Mammary epithelial cell (primary cell): ENCODE measurements around a stretch of chr13.

GRCh38 chr13:112884189-112884765, 84.7 kb upstream of the MCF2L start:
- CAGE, long polyA plus RNA = no peak
- RRBS = no CpG with 5 or more reads among the region's 8 CpGs

GRCh38 chr13:112892828-112893374, 76.1 kb upstream of the MCF2L start:
- CAGE, long polyA plus RNA = no peak
- RRBS = 86% methylated on average over 7 of the region's 15 CpGs

GRCh38 chr13:112980864-112981787, 12.1 kb downstream of the MCF2L start:
- CAGE, long polyA plus RNA = no peak
- RRBS = 80% methylated on average over 1 of the region's 35 CpGs

GRCh38 chr13:113049572-113050453, 55.8 kb upstream of the F7 start:
- CAGE, long polyA plus RNA = no peak
- RRBS = no CpG with 5 or more reads among the region's 21 CpGs

GRCh38 chr13:113090086-113090448, 15.5 kb upstream of the F7 start:
- CAGE, long polyA plus RNA = no peak
- RRBS = no CpG with 5 or more reads among the region's 16 CpGs

DNA sequence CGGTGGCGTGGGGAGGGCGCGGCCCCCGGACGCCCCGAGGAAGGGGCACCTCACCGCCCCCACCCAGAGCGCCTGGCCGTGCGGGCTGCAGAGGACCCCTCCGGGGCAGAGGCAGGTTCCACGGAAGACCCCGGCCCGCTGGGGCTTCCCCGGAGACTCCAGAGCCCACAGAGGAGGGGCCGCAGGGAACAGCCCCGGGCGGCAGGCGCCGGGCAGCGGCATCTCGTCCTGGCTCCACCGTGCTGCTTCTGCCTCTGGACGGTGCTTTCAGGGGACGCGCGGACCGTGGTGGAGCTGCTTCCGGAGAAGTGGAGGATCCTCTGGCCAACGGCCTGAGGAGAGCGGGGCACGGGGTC, 8.7 kb upstream of the F7 start:
- CAGE, long polyA plus RNA = no peak
- RRBS = 87% methylated on average over 24 of the region's 33 CpGs

- CAGE, long polyA plus RNA = no peak
- RRBS = 8% methylated on average over 5 of the region's 39 CpGs
These were observed 5.1 kb upstream of the PROZ start for GRCh38 chr13:113153241-113153836.

DNA sequence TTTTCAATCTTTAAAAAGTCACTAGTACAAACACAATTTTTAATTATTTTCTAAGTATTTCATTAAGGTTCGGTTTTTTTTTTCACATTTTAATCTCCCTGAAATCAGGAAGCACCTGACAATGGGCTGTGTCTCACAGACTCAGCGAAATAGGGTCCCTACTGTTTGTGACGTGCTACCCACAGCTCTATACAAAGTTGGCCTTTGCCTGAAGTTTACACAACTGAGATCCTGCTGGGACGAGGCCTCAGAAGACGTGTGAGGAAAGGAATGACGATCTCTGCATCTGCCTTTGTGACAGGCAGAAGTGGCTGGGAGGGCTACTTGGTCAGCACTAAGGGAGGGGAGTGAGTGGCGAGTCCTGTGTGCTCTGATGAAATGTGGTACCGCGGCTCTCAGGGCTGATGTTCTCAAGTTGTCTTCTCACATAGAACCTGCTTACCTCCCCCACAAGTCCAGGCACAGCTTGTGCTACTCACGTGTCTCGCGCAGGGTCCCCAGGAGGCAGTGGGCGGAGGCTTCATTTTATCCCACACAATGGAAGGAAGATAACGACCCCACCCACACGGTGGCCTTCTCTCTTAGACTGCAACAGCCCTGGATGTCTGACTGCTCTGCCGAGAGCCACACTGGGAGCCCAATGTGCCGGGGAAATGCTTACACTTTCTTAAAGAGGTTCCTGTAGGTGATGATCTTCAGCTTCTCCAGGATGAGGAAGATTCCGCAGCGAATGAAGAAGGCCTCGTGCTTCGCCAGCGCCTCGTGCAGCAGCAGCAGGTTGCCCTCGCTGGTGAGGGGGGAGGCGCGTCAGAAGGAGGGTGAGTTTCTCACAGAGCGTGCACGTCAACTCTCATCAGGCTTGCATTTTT, 21.0 kb downstream of the PROZ start:
- CAGE, long polyA plus RNA = no peak
- RRBS = no CpG with 5 or more reads among the region's 28 CpGs

GRCh38 chr13:113188499-113189327, 19.8 kb downstream of the PCID2 start:
- CAGE, long polyA plus RNA = no peak
- RRBS = no CpG with 5 or more reads among the region's 12 CpGs

DNA sequence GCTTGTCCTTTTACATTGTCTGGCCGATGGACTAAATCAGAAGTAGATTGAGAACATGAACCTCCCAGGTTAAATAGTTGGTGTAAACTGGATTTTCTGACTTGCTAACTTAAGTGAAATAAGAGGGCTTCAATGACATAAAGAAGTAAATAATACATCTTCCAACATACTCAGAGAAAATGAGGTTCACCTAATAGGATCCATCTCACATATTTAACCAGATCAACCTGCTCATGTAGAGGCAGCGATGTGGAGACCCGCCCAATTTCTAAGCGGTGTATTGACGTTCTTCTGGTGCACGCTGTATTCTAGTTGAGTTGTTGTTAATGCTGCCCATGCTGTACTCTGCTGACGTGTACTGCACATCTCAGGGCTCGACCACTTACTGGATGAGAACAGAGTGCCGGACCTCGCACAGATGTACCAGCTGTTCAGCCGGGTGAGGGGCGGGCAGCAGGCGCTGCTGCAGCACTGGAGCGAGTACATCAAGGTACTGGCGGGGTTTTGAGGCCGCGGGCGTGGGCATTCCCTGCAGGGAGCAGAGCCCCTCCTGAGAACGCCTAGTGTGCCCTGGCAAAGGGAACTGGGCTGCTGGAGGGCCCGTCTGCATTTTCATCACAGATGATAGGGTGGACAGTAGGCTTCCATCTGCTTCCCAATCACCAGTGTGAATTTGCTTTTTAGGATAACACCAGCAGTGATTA, 29.8 kb downstream of the CUL4A start:
- CAGE, long polyA plus RNA = no peak
- RRBS = no CpG with 5 or more reads among the region's 20 CpGs

- CAGE, long polyA plus RNA = no peak
- RRBS = no CpG with 5 or more reads among the region's 20 CpGs
These were observed 29.2 kb upstream of the GRTP1 start for GRCh38 chr13:113393068-113393657.

DNA sequence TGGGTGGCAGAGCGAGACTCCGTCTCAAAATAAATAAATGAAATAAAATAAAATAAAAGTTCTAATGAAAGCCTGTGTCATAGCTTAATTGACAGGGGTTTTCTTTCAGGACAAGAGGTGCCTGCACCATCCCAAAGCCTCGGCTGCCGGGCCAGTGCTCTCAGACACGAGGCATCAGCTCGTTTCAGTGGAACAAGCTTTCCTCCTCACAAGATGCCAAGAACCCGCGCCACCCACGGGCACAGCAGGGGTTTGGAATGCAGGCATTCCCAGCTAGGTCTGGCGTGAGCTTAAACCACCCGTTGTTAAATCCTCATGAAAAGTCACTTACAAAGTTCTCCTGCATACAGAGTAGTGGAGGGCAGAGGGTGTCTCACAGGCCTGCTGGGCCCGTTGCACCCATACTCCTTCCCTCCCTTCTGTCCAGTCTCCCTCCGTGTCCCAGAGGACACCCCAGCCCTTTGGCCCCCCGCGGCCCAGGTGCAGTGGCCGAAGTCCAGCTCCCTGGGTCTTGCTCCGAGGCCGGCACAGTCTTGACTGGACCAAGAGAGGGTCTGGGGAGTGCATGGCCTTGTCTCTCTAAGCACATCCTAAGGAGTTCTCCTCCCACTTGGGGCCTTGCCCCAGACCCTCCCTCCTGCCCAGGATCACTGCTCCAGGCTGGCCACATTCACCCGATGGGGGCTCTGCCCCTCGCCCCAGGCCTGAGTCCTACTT, 35.1 kb upstream of the GRTP1 start:
- CAGE, long polyA plus RNA = no peak
- RRBS = no CpG with 5 or more reads among the region's 20 CpGs

- CAGE, long polyA plus RNA = no peak
- RRBS = 3% methylated on average over 9 of the region's 47 CpGs
These were observed 37.6 kb upstream of the GRTP1 start for GRCh38 chr13:113401294-113402196.

GRCh38 chr13:113445844-113446204, 7.5 kb downstream of the ADPRHL1 start:
- CAGE, long polyA plus RNA = no peak
- RRBS = no CpG with 5 or more reads among the region's 13 CpGs

DNA sequence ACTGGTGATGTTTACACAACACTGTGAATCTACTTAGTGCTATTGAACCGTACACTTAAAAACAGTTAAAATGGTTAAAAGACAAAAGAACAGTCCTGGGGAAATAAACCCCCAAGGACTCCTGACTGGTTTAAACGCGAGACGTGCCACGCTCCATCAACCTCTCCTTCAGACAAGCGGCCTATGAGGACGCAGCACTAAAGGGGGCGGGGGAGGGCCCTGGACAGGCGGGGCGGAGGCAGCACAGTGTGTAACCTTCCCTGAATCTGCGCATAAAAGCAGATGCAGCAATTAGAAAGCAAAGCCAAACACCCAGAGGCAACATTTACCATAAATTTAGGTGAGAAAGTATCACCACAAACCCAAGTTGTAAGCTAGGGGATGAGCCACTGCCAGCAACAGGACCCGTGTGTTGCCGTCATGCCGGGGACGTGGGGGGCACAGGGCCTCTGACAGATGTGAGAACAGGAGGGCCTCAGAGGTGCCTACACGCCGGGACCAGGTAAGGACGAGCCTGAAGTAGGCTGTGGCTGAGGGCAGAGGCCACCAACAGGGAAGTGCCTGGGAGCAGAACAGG, 15.3 kb upstream of the ADPRHL1 start:
- CAGE, long polyA plus RNA = no peak
- RRBS = 79% methylated on average over 4 of the region's 18 CpGs

- CAGE, long polyA plus RNA = no peak
- RRBS = 83% methylated on average over 9 of the region's 39 CpGs
These were observed 35.9 kb downstream of the TMEM255B start for GRCh38 chr13:113794701-113795563.

DNA sequence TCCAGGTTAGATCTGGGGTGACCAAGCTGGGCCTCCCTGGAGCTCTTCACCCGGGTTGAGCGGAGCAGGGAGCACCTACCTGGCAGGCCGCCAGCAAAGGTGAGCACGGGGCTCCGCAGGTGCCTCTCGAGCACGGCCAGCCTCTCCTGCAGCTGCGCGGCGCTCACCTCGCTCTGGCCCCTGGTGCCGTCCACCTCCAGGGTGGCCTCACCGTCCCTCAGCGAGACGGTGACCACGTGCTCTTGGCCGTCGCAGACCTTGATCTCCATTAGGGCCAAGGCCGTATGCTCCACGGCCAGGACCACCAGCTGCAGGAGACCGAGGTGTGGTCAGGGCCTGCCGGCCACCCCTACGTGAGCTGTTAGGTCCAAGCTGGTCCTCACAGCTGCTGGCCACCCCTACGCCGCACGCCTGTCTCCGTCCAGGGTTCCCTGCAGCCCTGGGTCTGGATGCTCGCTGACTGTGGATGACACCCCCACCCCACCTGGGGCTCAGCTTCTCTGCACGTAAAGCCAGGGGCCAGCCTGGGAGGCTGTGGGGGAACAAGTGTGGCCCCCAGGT, 41.9 kb downstream of the GAS6 start:
- CAGE, long polyA plus RNA = no peak
- RRBS = no CpG with 5 or more reads among the region's 29 CpGs

DNA sequence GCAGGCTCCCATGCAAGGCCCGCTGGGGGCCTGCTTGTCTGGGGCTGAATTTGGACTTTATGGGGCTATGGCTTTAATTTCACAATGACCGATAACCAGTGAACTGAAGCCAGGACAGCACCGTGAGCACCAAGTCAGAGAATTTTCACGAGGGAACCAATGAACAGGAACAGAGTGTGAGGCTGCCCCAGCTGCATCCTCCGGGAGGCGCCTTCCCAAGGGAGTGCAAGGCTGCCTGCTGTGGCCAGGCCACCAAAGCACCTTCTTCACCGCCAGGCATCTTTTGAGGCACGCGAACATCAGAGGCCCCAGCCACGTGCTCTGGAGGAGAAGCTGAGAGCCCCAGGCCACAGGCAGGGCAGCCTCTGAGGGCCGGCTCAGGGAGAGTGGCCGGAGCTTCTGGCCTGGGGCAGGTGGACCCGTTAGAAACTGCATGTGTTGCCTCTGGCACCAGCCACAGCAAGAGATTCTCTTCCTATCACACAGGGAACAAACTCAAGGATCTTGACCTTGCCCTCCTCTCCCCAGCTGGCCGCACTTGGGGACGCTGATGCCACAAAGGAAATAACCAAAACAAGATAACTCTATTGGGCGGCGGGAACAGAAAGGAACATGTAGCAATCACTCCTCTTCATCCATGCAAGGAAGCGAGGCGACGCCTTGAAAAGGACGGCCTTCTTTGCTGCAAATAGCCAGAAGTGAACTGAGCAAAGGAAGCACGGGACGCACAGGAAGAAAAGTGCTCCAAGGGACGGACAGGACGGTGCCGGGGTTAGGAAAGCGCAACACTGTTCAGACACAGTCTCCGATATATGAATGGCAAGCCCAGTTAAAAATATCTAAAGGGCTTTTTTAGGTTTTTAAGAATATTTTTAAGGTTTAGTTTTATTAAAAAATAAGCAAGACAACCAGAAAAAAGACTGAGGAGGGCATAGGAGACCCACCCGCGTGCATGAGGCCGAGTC, 19.9 kb downstream of the GAS6 start:
- CAGE, long polyA plus RNA = no peak
- RRBS = no CpG with 5 or more reads among the region's 31 CpGs

GRCh38 chr13:113848705-113849308, 15.1 kb downstream of the GAS6 start:
- CAGE, long polyA plus RNA = no peak
- RRBS = no CpG with 5 or more reads among the region's 13 CpGs

GRCh38 chr13:113939730-113940282, 34.1 kb downstream of the C13orf46 start:
- CAGE, long polyA plus RNA = no peak
- RRBS = no CpG with 5 or more reads among the region's 20 CpGs